ENCODE measurements around a stretch of chr15.

GRCh38 chr15:55514304-55514864, 6.3 kb upstream of the DNAAF4 start:
- PRO-cap = no peak

DNA sequence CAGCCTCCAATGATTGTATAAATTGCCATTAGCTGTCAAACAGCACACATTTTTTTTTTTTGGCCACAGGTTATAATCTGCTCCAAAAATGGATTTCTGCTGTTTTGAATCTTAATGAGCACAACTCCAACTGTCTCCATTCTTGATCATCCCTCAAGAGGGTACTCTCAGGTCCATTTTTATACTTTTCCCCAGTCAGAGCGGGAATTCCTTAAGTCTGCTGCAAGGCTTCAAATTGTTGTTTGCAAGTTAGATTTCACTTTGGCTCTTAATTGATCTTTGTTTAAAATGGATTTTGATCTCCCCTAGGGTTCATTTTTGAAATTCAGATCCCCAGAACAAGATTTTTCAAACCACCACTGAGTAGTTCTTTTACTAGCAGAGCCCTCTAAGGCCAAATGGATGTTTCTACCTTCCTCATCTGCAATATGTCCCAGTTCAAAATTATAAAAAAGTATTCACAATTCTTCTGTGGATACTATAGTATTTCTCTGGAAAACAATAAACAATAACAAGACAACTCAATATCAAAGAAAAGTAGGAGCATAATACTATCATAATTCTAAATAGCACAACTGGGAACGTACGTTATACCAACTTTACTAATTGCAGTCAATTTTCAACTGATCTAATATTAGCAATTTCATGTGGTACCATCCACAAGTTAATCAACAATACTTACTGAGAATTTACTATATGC, 36.9 kb upstream of the DNAAF4 start:
- PRO-cap = no peak

DNA sequence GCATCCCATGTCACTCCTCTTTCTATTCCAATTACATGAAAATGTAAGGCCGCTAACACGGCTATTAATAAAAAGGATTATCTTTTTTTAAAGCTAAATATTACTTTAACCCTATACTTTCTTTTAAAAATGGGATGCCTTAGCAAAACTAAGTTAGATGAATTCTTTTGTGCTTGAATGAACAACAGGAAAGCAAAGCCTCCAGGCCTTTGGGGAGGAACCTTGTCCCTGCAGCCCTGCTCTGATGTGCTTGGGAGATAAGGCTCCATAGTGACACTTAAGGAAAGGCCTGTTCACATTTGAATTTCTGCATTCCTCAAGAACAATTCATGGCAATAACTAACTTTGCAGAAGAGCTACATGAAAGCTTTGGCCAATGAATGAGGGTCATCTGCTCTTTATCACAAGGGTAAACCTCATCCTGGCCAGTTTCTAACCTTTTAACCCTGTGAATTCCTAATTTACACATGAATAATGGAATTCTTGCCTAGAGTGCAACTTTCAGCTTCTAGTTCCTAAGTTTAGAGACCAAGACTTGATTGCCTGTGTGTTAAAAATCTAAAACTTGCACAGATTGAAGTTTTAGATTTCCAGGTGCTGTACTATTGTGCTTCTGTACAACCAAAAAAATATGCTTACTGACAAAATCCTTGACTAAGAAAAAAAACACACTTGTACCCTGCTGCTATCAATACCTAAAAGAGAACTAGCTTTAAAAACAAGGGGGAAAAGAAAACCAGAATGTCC, 5.6 kb downstream of the PRTG start:
- PRO-cap = no peak

- PRO-cap = unidirectional peak, minus-strand start at chr15:56007228
Observed at GRCh38 chr15:56006893-56007325, 13.5 kb upstream of the NEDD4 start.

- PRO-cap = unidirectional peak, minus-strand start at chr15:56244413
Observed at GRCh38 chr15:56244232-56244866, 670 bp upstream of the RFX7 start.

- PRO-cap = no peak
Observed at GRCh38 chr15:57035901-57036388, 117.5 kb downstream of the TCF12 start.

GRCh38 chr15:57428131-57428764, 51.9 kb downstream of the CGNL1 start:
- PRO-cap = no peak

DNA sequence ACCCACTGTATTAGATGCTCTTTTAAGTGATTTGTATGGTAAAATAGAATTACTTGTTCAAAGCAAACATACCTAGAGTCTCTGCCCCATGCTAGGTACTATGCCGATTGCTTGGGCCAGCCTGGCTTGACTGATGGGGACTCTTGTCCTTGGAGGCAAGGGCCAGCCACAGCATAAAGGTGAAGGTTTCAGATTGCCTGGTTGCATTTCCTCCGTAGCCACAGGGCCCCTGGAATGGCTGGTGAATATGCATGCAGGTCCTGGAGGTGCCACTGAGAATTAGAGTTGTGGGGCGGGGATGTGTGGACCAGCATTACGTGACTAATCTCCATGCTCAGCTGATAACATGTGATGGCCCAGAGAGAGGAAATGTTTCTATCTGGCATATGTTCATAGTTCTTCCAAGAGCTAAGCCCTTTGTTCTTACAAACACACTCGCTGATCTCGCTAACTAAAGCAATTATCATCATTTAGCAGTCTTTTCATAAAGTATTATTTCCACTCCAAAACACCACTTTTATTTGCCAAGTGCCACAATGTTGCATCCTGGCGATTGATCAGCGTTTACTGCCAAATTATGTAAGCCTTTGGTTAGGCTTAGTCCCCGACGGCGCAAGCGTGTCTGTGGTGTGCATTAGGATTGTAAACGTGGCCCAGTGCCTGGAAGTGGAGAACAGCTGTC, 55.8 kb downstream of the CGNL1 start:
- PRO-cap = unidirectional peak, minus-strand start at position 281 of the sequence

GRCh38 chr15:57435262-57435661, 59.0 kb downstream of the CGNL1 start:
- PRO-cap = no peak

DNA sequence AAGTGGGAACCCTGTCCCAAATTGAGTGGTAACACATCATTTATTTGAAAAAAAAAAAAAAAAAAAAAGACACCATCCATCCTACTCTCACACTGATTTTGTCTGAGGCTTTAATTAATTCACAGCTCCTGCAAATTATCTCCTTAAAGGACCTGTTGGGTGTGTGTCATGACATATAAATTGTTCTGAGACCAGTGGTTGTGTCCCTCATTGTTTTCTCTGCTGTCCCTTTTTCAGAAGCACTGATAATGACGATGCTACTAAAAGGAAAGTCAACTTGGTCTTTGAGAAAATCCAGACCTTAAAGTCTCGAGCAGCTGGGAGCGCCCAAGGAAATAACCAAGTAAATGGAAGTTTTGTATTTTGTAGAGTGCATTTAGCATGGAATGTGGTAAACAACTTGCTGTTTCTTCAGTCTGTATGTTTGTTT, 65.8 kb downstream of the CGNL1 start:
- PRO-cap = no peak

GRCh38 chr15:57477563-57478637, 101.6 kb downstream of the CGNL1 start:
- PRO-cap = no peak

DNA sequence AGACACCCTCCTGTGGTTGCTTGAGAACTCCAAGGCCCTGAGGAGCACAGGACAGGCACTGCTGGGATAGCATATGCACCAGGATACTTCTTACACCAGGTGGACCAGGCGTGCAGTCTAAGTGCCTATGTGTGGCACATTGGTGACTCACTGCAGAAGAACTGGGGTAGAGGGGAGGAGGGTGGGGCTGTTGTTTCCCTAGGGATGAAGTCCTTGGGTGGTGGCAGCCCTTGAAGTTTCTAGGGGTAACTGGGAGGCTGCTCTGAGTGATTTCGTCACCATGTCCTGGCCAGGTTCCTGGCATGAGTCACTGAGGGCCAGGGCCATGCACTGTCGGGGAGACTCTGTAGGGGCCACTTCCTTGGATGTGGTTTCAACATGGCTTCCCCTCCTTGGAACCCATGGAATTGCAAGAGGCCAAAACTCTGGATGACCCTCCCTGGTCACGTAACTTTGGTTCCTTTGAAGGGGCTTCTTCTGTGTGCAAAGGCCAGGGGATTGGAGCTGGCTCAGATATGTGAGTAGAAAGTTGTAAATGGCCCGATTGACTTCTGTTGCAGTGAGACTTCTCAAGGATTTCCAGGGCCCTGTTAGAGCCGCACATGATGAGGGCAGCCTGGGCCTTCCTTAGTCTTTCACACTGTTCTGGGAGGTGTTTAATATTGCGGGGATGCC, 16.0 kb downstream of the MYZAP start:
- PRO-cap = no peak

GRCh38 chr15:57717838-57718051, 11.2 kb downstream of the POLR2M start:
- PRO-cap = no peak

DNA sequence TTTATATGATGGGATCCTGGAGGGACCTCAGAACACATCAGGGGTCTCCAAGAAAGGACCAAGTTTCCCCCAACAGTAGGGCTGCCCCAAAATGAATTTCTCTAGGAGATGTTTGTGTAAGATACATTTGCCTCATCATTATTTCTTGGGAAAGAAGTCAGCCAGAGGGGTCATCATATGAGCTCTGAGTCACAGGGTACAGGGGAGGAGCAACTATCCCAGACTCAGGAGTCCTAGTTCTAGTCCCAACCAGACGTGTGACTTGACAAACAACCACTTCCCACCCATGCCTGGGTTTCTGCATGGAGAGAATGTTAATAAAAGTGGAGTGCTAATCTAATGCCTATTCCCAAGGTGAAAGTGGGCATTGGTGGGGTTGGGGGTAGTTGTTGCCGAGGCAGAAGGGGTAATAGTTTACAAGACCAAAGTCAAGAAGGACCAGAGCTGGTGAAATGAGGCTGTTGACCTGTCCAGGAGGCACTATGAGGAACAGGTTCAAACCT, 144.1 kb downstream of the ALDH1A2 start:
- PRO-cap = no peak

GRCh38 chr15:58306465-58307410, 125.1 kb upstream of the LIPC start:
- PRO-cap = no peak

DNA sequence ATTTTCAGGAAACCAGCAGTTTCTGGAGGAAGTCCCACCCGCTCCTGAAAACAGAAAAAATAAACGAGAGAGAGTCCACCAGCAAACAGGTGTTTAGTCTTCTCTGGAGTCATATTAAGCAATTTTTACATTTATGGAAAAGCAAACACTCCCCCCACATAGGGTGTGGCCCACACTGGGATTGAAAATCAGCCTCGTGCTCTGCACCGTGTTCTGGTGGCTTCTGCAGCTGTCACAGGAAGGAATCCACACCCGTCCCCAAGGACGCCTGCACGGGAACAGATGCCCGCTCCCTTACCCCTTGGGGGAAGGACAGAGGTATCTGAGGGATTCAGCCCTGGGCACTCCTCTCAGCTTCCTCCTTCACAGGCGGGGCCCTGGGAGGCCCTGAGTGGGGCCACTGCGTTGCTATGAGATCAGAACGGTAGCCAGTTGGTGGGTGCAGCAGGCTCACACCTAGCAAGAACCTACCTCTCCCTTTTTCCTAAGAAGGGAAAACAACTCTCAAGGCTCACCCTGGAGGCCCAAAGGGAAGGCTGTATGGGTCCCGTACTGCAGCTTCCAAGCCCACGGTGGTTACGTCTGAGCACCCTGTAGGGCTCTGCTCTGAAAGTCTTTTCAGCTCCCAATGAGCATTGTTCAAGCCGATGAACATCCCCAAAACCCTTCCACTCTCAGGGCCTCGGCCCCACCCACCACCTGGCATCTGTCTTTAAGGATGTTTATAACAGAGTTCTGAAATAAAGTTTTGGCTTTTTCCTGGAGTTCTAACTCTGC, 27.9 kb downstream of the LIPC start:
- PRO-cap = no peak

- PRO-cap = unidirectional peak, plus-strand start at chr15:58522987
Observed at GRCh38 chr15:58522658-58523356, 91.0 kb downstream of the LIPC start.

GRCh38 chr15:58628380-58629204, 120.9 kb downstream of the ADAM10 start:
- PRO-cap = no peak

DNA sequence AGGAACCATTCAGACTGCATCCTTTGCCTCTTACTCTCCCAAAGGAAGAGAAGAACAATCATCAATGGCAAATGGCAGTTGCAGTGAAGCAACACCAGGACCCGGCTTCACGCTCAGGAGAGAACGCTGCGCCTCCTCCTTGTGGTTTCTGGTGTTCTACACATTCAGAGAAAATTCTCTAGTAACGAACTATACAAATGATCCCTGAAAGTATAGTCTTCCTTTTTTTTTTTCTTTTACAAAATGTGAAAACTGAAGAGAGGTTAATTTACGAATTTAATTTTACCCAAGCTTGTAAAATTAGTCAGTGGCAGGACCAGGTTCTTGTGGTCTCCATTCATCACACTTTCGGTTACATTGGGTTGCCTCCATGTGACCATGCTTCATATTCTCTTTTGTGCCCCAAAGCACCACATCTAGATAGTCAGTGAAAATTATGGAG, 10.6 kb upstream of the MINDY2 start:
- PRO-cap = no peak

DNA sequence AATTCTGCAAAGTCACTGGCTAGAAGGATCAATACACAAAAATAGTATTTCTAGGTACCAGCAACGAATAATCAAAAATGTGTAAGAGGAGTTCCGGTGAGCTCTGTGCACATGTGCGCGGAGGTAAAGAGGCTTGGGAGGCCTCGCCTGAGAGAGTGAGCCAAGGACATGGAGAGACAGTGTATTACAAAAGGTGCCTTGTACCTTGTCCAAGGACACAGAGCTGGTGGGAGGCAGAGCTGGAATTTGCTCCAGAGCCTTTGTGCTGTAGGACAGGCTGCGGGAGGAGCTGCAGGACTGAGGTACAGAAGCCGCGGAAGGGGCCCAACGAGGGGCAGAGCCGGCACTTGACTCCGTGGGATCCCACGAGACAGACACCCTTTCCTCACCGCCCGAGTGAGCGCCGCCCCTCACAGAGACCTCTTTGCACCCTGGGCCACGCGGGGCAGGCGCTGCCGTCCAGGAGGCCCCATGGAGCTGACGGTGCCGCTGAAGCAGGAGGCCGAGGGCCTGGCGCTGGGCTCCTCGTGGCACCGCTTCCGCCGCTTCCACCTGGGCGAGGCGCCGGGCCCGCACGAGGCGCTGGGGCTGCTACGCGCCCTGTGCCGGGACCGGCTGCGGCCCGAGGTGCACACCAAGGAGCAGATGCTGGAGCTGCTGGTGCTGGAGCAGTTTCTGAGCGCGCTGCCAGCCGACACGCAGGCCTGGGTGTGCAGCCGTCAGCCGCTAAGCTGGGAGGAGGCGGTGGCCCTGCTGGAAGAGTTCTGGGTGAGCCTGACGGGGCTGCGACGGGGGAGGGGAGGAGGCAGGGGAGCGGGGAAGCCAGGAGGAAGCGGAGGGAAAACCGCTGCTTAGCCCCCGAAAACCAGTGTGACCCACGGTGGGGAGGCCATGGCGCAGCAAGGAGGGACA, 68.7 kb downstream of the SLTM start:
- PRO-cap = no peak